Anterior vena cava (tissue), 1 donor: ENCODE measurements around a stretch of chr12.

DNA sequence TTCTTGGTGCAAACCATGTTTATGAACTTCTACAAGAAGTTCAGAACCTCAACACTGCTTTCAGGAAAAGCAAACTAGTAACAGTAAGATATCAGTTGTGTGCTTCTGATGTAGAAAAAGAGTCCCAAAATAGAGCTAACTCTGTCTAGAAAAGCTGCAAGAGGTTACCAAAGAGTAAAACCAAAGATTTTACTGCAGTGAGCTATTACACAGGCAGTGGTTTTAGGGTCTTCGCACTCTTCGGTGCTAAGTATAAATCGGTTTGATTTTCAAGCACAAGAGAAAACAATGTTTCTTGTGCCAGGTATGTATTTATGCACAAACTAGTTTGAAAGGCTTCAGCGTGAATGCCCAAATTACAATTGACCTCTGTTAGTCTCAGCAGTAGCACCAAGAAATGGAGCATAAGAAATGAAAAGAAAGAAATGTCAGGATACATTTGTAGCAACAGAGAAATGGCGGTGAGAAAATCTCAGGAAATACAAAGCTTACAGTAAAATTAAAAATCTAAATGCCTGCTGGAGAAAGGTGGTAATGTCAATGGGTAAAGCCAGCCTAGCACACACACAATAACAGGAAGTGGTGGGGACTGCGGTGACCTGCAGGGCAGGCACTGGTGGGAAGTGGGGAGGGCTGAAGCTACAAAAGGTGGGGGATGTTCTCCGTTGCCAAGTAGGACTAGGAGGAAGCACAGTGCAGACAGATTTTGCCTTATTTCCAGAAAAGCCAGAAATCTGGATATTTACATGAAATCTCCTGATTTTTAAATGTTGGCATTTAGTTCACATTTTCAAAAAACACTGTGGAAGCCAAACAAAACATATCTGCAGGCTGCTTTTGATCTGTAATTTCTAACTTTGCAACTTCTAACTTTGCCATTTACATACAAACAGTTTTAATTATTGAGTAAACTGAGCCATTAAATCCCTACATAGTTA lies 17.9 kb upstream of the DYRK2 start:
- PRO-cap: no peak

DNA sequence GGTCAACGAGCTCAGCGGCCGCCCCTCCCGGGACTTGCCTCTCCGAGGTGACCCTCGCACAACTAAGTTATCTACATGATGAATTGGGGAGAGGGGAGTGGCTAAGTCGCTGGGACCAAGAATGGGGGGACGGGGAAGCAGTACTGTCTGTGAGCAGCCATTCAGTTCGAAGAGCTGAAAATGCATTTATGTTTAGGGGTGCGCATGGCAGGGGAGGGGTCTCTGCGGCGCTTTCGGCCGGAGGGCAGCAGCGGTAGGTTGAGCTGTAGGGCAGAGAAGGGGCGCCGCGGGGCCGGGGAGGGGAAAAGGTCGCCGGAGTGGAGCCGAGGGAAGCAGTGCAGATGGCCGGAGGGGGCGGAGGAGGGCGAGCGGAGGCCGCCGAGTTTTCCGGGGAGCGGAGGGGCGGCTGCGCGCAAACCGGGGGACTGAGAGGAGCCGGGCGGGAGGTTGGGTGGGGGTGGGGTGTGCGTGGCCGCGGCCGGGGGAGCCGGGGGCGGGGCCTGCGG lies 330 bp upstream of the DYRK2 start:
- PRO-cap: bidirectional peak, plus-strand start outside the sequence, minus-strand start at position 427 of the sequence

- PRO-cap: no peak
Measured at GRCh38 chr12:67698373-67698964, 49.9 kb downstream of the DYRK2 start.

DNA sequence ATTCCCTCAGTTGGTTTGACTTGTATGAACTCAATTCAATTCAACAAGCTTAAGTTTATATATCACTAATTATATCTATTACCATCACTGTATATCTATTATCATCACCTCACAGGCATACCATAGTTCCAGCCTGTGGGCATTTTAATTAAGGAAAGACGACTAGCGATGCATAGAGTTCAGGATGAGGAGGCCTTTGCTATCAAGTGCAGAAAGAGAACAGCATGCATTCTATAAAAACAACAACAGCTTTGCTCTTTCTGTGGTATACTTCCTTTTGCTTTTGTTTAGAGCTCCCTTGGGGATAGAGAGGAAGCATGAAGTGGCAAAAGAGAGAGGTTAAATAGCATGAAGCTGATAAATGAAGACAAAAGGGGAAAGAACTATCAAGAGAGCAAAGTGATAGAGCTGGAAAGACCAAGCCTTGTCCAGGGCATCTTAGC lies 146.9 kb downstream of the IFNG start:
- PRO-cap: no peak

- PRO-cap: no peak
Measured at GRCh38 chr12:68100946-68101207, 58.7 kb downstream of the IFNG start.

DNA sequence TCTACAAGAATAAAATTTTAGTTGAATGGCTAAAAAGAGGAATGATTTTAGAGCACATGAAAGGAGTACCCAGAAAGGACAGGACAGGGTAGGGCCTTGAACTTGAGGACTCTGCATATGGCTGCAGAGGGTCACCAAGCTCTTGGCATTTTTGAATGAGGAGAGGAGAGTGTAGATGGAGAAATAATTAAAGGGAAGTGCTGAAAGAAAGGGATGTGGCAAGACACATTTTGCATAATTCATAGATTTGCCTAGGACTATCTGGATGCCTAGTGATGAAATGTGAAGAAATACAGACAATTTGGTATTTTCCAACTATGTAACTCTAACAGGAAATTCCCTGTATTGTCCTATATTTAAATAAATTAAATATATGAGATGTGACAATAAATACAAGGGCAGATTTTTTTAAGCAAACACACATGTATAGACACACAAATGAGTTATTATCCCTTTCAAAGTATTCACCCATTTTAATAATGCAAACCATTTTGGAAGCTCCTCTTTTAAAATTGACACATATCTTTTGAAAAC lies 27.6 kb upstream of the MDM1 start:
- PRO-cap: no peak

DNA sequence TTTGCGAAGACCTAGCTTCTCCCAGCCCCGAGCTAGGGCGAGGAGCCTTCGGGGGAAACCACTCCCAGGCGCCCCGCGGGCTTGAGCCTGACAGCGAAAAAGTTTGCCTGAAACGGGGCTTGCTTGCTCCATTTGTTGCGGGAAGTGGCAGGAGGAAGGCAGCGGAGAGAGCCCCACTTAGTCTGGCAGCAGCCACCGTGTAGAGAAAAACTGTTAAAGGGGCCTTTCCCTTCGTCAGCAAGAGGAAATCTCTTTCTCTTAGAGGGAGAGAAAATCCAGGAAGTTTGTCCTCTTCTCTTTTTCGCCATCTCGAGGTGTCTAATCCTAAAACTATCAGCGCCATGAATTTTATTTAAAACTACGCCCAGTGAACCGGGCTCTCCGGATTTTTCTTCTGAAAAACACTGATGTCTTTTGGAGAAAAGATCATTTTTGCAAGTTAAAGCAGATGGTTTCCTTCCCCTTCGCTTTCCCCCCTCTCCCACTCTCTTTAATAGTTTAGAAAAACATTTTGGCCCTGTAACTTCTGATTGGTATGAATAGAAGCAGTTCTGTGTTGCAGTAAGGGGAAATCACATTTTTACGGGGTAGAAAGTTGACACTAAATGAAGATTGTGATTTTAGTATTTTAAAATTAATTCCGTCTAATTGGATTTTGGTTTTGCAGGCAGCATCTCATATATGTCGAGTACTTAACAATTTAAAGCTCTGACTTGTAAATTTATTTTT lies 985 bp downstream of the RAP1B start:
- PRO-cap: bidirectional peak, plus-strand start at position 131 of the sequence, minus-strand start at position 105 of the sequence; unidirectional peak, minus-strand start at position 311 of the sequence

- PRO-cap: no peak
Measured at GRCh38 chr12:68613876-68614590, 3.3 kb downstream of the RAP1B start.

DNA sequence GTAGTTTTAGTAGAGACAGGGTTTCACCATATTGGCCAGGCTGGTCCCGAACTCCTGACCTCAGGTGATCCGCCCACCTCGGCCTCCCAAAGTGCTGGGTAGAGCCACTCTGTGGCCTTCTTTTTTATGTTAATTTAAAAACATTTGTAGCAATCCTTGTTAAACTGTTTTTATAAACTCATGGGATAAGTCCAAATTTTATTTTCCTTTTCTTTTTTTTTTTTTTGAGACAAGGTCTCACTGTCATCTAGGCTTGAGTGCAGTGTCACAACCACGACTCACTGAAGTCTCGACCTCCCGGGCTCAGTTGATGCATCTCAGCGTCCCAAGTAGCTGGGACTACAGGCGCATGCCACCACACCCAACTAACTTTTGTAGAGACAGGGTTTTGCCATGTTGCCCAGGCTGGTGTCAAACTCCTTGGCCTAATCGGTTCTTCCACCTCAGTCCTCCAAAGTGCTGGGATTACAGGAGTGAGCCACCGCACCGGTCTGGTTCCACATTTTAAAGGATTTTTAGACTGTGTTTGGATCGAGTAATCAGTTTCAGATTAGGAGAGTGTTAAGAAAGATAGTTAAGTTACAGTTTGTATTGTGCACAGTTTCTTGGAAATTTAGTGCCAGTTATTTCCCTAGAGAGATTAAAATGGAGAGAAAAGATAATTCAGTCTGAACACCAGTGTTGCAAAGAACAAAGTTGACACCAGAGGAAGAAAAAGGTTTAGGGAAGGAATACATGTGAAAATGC lies 9.9 kb downstream of the RAP1B start:
- PRO-cap: no peak

GRCh38 chr12:68625342-68625844 lies 14.7 kb downstream of the RAP1B start:
- PRO-cap: no peak

- PRO-cap: no peak
Measured at GRCh38 chr12:68842018-68842910, 34.3 kb downstream of the MDM2 start.

- PRO-cap: no peak
Measured at GRCh38 chr12:68977234-68977722, 44.3 kb upstream of the CPM start.

DNA sequence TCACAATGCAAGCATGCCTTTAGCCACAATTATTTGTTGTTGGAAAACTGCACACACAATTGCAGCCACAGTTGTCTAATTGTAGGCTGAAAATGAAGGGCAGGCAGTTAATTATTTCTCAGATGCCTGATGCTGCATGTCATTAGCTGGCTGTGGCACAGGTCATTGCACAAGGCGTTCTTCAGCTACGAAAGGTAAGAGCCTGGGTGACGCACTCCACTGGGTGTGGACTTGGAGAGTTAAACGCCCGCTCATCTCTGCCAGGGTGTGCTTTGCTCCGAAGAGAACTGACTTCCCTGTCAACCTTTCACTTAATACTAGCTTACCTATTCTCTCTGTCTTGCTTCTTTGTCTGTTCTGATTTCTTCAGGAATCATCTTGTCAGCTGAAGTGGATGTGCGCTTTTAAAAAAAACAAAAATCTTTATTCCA lies 91.4 kb upstream of the CPM start:
- PRO-cap: no peak

DNA sequence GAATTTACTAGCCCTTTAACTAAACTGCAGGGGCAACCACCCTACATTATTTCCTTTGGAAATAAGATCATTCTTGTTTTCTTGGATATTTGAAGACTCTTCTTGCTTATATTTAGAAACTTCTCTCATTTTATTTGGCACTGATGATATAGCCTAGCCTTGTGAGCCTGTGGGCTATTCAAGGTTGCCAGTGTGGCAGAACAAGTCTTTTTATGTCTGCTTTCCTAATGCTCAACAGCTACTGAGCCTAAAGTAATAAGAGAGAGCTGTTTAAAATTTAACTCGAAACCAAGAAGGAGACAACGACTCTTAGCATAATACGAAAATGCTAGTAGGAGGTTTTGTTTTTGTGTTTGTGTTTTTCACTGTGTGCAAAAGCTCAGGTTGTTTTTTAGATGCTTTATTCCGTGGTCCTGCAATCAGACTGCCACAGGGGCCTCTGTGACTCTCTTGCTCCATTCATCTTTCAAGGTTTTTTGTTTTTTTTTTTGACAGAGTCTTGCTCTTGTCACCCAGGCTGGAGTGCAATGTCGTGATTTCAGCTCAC lies 104.1 kb upstream of the CPM start:
- PRO-cap: no peak

DNA sequence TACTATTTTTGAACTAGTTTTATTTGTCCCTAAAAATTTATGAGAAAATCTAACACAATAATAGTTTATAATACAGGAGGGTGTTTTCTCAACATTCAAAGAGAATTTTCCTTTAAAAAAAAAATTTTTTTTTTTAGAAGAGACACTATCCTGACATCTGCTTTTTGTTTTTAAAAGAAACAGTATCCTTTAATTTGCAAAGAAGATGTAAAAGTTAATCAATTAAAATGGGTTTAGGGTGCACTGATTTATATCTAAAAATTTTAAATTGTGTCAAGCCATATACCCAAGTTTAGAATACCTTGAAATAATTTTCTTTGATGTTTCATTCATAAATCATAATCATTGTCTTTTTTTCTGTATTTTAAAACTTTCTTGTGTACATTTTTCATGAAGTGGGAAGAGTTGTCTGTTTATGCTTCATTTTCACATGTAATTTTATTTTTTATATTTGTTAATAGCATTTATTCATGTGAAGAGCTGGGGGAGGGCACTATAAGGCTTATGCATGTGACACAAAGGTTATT lies 23.7 kb downstream of the CPSF6 start:
- PRO-cap: no peak

DNA sequence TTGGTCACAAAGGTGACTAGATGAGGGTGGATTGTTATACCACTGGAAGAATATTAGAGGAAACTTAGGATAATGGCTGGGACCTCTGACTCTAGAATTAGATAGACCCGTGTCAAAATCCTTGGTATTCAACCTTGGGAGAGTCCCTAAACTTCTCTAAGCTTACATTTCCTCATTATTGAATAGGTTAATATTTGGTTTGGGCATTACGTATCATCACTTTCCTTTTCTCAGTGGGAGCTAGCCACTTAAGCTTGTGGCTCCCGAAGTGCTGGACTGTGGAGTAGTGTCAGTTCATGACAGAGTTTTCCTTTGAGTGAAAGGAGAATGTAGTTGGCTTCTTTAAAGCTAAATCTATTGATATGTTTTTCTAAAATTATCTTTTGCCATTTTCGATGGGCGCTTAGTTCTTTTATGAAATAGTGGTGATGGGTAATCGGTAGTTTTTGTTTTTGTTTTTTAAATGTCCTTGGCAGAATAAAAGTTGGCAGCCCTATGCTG lies 5.4 kb downstream of the FRS2 start:
- PRO-cap: no peak

DNA sequence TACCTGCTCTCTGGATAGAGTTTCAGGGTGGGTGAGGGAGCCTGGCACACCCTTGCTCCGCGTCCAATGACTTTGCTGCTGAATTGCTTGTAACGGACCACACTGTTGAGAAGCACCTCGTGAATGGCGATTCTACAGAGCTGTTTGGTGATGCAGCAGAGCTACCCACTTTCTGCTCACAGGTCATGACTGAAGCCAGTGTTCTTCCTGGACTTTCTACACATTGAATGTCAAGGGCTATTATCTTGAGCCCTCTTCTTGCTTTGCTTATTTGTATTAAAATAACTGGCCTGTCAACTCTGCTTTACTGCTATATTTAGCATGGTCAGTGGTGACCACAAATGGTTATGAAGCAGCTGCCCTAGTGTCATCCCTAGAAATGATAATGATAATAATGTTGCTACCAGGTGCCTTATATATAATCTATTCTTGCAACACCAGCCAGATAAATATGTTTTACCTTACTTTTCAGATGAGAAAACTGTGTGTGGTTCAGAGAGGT lies 2.6 kb upstream of the LRRC10 start:
- PRO-cap: no peak

GRCh38 chr12:69778624-69779148 lies 40.0 kb downstream of the RAB3IP start:
- PRO-cap: no peak

DNA sequence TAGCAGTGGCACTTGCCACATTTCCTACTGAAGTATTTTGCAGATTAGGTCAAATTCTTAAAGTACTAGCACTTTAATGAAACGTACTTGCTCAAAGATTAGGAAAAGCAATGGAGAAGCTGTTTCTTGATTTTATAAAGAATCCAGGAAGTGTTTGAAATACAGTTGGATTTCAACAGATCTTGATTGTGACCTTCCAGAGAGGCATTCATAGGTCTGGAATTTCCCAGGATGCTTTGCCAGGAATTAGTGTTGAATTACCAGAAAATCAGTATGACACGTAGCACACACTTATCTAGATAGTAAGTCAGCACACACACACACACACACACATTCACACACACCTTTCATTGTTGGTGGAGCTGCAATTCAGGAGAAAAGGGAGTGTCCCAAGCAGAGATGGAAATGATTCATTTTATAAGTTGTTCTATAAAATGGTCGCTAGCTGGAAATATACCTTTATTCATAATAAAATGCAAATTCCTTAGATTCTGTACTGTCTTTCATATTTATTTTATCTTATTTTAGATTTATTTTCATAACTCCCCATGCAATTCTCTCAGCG lies 162.8 kb downstream of the MYRFL start:
- PRO-cap: no peak

DNA sequence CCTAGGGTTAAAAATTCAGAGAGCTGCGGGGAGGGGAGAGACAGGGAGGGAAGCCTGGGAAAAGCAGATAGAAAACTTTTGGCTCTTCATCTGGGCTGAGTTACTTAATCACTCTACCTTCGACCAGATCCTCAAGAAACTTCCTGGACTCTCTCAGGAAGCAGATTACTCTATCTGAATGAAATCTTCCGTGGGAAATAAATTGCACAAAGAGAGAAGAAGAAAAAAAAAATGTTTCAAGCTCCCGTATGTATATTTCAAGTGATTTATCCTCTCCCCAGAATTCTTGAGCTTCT lies 163.5 kb downstream of the MYRFL start:
- PRO-cap: no peak